ENCODE data around the gene F11.

DNA sequence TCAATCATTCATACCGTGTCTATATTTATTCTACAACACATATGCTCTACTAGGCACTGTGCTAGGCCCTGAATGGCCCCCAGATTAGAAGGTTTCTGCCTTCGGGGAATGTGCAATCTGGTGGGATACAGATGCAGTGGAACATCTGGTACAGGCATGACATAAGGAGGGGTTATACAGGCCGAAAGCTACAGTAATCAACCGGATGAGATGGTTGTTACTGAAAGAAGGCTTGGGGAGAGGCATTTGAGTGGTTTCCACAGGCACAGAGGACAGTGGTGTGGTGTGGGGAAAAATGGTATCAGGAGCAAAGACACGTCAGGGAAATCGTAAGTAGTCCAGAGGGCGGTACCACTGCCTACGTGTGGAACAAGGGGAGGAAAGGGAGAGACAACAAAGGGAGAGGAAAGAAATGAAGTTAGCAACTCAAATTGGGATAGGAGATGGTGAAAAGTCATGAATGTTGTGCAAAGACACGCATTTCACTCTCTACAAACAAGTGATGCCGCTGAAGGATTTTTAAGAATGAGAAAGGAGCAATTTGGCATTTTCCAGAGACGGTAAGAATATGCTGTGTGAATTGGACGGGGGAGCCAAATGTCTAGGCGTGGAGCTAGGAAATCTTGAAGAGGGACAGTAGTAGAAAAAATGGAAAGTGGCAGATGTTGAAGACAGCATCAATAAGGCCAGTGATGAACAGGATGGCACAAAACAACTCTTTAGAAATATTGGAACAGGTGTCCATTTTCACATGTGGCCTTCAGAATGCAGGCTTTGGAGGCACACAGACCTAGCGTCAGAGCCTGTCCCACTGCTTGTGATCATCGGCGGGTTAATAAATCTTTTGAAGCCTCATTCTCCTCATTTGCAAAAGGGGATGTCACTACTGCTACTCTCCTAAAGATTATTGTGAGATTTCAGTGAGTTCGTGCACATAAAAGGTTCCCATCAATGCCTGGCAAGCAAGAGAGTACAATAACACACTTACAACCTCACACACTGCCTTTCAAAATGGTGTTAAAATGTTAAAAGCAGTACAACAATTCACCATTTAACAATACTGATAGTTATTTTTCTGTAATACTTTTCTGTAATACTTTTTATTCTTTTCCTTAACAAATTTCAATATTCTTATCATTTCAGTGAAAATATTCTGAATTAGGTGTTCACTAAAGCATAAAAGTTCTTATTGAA, 2.7 kb downstream of the PDLIM3 start:
- PRO-cap = no peak

DNA sequence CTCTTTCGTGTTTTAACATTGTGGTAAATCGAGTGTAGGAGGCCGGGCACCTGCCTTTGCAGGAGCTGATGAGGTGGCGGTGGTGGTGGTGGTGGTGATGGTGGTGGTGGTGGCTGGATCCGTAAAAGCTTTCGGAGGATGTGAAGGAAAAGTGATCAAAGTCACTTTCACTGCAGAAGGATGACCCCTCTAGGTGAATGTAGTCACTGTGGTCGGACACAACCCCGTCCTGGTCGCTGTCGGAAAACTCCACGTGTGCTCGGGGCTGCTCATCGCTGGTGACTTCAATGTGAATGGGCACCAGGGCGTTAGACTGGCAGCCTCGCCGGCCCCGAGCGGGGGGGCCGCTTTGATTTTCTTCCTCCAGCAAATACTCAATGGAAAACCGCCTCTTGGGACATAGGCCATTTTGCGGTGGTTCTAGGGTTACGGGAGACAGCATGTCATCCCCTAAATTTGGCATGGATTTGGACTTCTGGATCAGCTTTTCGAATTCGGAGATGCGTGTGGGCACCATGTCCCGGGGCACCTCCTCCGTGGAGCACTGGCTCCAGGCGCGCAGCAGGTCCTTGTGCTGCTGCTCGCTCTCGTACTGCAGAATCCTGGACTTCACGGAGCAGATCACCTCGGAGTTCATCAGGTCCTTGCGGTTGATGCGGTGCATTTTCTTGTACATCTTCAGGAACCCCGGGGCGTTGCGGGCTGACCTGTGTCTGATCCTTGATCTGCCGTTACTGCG, 88.2 kb upstream of the PDLIM3 start:
- PRO-cap = no peak

- PRO-cap = no peak
These were observed 91.5 kb upstream of the PDLIM3 start for GRCh38 chr4:185626727-185627318.

DNA sequence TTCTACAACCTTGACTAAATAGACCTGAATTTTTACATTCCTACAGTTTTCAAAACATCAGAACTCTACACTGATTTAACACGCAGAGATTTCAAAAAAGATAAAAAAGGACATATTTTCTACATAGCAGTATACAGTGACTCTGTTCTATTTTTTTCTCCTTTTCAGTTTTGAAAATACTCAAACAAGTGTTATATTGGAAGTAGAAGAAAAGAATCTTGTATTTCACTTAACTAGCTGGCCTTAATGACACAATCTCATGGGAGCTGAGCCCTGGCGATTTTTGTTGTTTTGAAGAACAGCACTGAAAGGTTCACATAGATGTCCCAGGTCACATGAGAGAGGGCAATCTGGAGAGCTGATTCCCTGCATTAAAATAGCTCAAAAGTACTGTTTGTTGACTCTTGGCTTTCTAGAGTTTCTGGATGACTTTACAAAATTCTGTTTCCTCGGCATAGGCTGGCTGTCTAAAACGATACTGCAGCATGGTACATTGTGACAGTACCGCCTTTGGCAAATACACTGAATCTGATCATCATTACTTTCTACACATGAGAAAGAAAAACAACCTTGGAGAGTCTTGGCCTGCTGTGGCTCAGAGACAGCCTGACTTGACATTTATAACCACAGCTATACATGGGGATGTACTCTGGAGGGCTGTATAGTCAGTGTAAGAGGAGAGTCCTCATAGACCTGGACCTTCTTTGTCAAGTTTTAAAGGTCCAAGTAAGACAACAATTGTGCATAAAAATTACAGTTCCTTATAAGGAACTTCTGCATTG, 119.7 kb upstream of the PDLIM3 start:
- PRO-cap = no peak

GRCh38 chr4:185656312-185657209, 121.3 kb upstream of the PDLIM3 start:
- PRO-cap = bidirectional peak, plus-strand start at chr4:185656859, minus-strand start at chr4:185656693

GRCh38 chr4:185721198-185721666, 90.8 kb downstream of the SORBS2 start:
- PRO-cap = unidirectional peak, minus-strand start at chr4:185721512

- PRO-cap = no peak
These were observed 82.7 kb downstream of the SORBS2 start for GRCh38 chr4:185729177-185729842.

GRCh38 chr4:185740707-185741083, 71.3 kb downstream of the SORBS2 start:
- PRO-cap = no peak

- PRO-cap = no peak
These were observed 69.3 kb downstream of the SORBS2 start for GRCh38 chr4:185742674-185743148.

DNA sequence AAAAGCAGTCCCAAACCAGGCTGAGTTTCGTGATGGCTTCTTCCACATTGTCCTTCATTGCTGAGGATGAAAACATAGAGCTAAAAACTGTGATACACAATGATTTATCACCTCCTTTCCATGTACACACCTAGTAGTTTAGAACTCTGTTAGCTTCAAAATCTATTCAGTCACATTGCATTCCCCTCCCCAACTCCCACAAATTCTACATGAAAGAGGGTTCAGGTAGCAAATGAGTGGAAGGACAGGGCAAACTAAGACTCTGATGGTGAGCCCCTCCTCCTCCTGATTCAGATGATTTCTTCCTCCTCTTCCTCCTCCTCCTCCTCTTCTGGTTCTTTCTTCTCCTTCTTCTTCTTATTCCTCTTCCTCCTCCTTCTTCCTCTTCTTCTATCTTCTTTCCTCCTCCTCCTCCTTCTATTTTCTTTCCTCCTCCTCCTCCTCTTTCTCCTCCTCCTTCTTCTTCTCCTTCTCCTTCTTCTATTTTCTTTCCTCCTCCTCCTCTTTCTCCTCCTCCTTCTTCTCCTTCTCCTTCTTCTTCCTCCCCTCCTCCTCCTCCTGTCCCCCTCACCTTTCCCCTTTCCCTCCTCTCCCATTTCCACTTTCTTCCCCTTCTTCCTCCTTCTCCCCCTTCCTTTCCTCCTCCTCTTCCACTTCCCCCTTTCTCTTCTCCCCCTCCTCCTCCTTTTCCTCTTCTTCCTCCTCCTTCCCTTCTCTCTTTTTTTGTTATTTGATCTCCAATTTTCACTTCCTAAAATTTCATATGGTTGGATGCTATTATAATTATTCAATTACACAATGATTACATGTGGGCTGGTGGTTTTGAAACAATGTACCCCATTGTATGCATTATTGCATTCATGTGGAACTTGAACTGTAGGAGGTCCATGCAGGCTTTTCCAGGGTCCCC, 68.3 kb downstream of the SORBS2 start:
- PRO-cap = no peak

DNA sequence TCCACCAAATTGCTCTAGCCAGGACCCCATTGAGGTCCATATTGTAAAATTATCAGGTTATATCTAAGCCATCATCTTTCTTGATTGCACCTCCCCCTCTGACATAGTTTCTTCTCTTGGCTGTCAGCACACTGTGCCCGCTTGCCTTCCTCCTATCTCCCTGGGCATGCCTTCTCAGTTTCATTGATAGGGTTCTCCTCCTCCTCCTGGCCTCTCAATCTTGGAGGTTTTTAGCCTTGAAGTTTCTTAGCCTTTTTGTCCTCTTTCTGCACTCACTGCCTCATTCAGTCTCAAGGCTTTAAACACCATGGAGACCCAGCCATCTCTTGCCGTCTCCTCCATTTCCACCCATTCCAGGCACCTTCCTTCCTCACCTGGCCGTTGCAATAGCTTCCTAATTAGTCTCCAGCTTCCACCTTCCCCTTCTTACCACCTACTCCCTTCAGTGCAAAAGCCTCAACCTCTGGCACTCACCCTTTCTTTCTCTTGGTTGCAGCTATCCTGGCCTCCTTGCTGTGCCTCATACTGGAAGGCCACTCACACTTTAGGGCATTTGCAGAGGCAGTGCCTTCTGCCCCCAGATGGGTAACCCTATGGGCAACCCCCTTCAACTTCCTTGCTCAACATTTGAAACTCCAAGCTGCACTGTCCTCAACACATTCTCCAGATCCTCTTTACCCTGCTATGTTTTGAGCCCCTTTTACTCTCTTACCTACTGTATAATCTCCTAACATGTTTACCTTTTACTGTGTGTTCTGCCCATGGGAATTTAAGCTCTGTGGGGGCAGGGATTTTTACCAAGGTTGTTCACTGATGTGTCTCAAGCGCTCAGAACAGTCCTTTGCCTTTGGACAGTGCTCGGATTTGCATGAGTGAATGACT, 53.5 kb downstream of the SORBS2 start:
- PRO-cap = no peak

- PRO-cap = bidirectional peak, plus-strand start at chr4:185773654, minus-strand start at chr4:185773483
These were observed 38.7 kb downstream of the SORBS2 start for GRCh38 chr4:185773131-185773918.

GRCh38 chr4:186027221-186027720, 41.7 kb upstream of the TLR3 start:
- PRO-cap = unidirectional peak, minus-strand start at chr4:186027415; unidirectional peak, minus-strand start at chr4:186027439

DNA sequence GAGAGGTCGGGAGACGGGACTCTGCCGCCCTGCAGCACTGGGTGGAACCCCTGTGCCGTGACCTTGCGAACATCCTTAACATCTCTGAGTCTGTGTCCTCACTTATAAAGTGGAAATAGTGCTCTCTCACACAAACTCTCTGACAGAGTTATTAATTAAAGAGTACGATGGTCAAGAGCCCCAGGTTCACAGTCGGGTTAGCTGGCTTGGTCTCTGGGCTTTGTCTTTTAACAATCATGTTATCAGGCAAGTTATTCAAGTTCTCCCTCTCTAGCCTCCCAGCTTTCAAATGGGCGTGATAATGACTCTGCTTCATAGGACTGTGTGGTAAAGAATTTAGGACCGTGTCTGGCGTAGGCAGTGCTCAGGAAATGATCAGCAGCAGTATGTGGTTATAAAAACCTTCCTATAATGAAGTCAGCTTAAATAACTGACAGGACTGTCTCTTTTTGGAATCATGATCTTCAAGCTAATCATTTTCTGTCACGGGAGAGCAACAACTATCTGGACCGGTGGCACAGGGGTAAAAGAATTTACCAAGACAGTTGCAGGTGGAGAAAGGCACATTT, 10.3 kb downstream of the TLR3 start:
- PRO-cap = no peak

- PRO-cap = no peak
These were observed 46.1 kb upstream of the CYP4V2 start for GRCh38 chr4:186145262-186145576.

GRCh38 chr4:186190886-186191127, 560 bp upstream of the CYP4V2 start:
- PRO-cap = no peak

GRCh38 chr4:186212403-186212962, 14.8 kb upstream of the KLKB1 start:
- PRO-cap = no peak

DNA sequence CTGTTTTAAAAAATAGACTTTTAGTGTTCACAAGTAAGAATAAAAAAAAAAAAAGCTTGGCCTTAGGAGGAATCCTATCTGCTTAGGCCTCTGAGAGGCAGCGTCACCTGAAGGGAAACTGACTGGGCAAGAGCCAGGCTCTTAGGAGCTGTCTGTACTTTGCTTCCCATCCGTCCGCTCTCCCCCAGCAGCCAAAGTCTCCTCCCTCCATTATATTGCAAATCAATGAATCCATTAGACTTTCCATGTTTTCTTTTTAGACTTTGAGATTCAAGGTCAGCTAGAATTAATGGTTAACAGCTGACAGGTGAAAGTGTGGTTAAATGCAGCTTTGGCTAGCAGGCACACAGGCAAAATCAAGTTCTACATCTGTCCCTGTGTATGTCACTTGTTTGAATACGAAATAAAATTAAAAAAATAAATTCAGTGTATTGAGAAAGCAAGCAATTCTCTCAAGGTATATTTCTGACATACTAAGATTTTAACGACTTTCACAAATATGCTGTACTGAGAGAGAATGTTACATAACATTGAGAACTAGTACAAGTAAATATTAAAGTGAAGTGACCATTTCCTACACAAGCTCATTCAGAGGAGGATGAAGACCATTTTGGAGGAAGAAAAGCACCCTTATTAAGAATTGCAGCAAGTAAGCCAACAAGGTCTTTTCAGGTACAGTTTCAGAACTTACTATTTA, at the start of gene F11:
F11 (plus strand) TSS at position 566 of the 697 bp plus-strand sequence.
- PRO-cap = no peak

GRCh38 chr4:186611173-186611887, 56.0 kb upstream of the MTNR1A start:
- PRO-cap = no peak

GRCh38 chr4:186616821-186617369, 61.5 kb upstream of the MTNR1A start:
- PRO-cap = no peak

Data from left colon (tissue), 1 donor.